ENCODE measurements around a stretch of chr4.

DNA sequence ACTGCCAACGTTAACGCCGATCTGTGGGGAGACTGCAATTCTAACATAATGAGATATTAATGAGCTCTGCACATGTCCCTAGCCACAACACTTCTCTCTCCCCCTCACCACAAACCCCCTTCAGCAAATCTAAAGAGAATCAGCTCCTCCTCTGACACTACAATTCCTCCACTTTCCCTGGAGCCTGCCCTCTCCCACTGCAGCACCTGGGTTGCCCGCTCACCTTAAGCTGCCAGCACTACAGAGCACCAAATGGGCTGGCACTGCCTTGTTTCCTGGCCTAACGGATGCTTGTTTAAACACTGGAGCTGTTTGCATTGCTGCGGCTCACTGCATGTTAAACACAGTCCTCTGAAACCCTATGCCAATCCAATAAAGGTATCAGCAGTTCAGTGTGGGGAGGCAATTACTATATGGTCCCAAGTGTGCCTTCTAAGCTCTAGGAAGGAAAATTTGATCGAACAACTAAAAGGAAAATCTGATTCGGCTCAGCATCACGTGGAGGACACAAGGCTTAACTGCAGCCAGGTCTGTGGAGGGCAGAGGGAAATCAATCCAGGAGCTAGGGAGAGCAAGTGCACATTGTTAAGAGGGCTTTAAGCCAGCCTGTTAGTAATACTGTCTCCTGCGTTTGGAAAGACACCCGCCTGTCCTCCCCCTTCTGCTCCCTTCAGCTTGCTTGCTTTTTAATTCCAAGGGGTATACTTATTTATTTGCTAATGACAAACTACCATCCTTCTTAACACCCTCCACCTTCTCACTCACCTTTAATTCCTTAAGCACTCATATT is 232.3 kb downstream of the MAML3 start:
- RRBS, 2 experiments: no CpG with 5 or more reads among the region's 11 CpGs
CAGE:
- cytosol, long polyA minus RNA: no peak
- cytosol, long polyA plus RNA: no peak
- long polyA plus RNA: no peak
- nucleus, long polyA minus RNA: no peak
- nucleus, long polyA plus RNA: no peak

GRCh38 chr4:140046809-140047811 is 106.9 kb downstream of the MAML3 start:
- RRBS, 2 experiments: no CpG with 5 or more reads among the region's 23 CpGs
CAGE:
- cytosol, long polyA minus RNA: no peak
- cytosol, long polyA plus RNA: no peak
- long polyA plus RNA: no peak
- nucleus, long polyA minus RNA: no peak
- nucleus, long polyA plus RNA: no peak

DNA sequence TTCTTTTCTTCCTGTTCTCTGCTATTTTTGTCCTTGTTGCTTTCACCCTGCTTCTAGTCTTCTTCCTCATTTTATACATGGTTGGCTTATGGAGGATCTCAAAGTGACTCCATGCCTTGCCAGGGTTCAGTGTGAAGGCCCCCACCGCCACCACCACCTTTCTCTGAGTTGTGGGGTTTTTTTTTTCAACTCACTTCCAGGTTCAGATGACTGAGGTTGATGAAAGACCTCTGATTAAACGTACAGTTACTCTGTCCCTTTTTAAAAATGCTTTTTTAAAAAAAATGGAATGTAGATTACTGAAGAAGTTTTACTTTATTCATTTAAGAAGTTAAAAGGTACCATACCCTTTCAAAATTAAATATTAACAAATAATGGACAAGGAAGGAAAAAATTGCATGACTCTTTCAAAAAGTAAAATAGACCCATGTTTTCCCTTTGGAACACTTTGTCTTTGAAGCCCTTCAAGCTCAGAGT is 96.2 kb downstream of the MAML3 start:
- RRBS, 2 experiments: no CpG with 5 or more reads among the region's 2 CpGs
CAGE:
- cytosol, long polyA minus RNA: no peak
- cytosol, long polyA plus RNA: no peak
- long polyA plus RNA: no peak
- nucleus, long polyA minus RNA: no peak
- nucleus, long polyA plus RNA: no peak

DNA sequence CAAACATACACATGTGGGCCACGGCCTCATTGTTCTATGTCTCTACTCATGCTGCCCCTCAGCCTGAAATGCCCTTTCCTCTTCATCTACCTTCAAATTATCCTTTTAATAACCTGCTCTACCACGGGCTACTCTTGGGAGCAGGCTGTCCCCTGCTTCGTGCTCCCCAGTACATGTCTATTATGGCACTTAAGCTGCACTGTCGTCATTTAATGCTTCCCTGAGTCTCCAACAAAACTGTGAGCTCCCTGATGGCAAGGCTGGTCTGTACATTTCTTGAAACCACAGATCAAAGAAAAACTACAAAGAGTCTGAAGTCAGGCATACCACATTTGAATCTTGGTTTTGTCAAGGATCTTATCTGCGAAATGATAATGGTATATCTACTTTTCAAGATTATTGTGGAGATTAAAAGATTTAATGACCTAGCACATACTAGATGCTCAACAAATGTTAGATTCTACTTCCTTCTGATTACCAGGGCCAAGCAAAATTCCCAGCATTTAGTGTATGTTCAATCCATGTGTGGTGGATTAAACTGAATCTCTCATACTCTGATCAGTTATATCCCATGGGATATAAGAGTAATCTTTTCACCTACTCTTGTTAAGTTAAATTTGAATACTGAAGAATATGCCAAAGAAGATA is 45.7 kb downstream of the MAML3 start:
- RRBS, 2 experiments: no CpG with 5 or more reads among the region's 5 CpGs
CAGE:
- cytosol, long polyA minus RNA: no peak
- cytosol, long polyA plus RNA: no peak
- long polyA plus RNA: no peak
- nucleus, long polyA minus RNA: no peak
- nucleus, long polyA plus RNA: no peak

DNA sequence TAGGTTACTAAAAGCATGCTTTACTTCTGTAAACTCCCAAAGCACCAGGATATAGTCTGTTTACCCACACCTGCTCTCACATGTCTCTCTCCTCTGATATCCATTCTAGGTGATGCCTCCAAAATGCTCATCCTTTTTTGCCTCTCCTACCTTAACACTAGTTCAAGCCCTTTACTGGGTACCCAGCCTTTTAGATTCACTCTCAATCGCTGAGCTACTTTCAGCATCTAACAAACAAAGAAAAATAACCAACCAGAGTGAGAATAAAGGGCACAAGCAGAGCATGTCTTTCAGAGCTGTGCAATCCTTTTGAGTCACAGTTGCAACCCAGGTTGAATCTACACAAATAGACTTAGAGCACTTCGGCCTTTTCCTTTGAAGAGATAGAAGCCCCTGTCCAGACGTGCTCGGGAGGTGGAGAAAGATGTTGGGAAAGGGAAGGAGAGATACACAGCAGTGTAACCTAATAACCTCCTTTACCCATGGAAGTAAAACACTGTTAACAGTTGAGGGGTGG is 9.2 kb downstream of the MAML3 start:
- RRBS, 2 experiments: no CpG with 5 or more reads among the region's 4 CpGs
CAGE:
- cytosol, long polyA minus RNA: no peak
- cytosol, long polyA plus RNA: no peak
- long polyA plus RNA: no peak
- nucleus, long polyA minus RNA: no peak
- nucleus, long polyA plus RNA: no peak

DNA sequence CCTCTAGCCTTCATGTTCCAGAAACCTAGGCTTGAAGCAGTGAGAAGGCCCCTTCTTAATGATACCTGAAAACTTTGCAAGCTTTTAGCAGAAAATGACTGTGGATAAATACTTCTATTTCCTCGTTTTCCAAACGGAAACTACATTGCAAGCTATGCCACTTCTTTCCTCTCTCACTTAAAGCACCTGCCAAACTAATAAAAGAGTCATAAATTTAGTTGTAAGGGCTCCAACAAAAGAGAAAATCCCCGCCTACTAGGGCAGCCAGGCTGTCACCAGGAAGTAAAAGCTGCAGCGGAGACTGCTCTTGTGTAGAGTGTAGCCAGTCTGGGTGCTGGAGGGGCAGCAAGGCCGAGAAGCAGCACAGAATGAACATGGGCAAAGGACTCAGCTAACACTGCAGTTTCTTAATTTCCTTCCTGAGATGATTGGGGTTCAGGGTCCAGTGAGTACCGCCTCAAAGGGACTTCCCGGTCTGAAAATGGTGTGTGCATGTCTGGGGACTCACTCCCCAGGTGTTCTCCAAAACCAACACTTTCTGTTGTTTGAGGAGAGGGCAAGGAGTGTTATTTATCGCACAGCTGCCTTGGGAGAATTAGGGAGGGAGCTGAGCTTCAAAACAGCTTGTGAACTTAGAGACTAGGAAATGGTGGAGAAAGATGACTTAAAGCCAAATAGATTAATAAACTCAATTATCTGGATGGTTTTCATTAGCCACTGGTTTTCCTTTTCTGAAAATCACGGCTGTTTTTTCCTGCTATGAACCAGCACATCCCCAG is 89.4 kb upstream of the MAML3 start:
- RRBS, 2 experiments: no CpG with 5 or more reads among the region's 9 CpGs
CAGE:
- cytosol, long polyA minus RNA: no peak
- cytosol, long polyA plus RNA: no peak
- long polyA plus RNA: no peak
- nucleus, long polyA minus RNA: no peak
- nucleus, long polyA plus RNA: no peak

DNA sequence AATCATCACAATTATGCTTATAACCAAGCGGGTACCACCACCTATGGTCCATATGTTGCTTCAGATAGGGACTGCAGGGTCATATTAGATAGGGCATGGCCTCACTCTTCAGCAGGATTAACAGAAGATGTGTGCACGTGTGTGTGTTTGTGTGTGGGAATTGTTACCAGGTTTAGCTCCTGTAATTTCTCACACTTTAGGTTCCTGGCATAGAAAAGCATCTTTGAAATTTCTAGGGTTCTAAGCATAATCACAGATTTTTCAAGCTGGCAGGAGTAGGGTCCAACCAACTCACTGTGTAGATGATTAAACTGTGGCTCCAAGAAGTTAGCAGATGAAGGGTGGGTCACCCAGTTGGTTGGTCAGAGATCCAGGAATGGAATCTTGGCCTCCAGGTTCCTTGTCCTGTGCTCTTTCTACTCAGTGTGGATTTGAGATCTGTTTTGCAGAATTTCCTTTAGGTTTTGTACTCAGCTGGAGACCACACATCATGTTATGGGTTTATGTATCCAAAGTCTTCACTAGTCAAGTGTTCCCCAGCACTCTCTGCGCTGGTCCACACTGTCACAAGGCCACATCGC is 90.3 kb upstream of the MAML3 start:
- RRBS, 2 experiments: no CpG with 5 or more reads among the region's 4 CpGs
CAGE:
- cytosol, long polyA minus RNA: no peak
- cytosol, long polyA plus RNA: no peak
- long polyA plus RNA: no peak
- nucleus, long polyA minus RNA: no peak
- nucleus, long polyA plus RNA: no peak

DNA sequence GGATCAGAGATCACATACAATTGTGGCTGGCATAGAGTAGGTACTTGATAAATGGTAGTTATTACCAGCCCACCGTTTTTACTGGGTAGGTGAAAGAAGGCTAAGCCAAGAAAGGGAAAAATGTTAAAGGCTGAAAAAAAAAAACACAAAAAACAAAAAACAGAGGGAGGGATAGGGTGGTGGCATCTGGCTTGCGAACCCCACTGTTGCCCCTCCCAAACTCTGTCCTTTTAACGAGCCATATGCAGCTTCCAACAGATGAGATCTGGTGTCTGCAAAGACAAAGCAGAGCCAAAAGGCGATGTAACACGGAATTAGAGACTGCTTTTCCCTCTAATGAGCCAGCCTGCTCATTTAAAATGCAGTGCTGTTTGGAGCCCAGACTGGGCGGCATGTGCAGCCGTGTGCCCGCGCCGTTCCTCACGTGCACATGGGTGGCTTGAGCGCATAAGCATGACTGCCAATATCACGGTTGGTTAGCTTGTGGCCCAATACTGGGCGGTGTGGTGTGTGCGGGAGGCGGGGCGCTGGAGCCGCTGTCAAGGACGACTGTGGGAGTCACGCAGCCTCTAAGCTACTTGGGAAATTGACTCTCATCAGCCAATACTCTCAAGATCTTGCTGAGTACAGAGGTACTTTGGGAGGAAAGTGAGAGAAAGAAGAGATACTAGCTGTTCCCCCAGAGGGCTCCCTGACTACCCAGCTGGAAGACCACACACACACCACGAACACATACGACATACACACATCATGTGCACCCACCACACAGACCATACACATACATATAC is 87.0 kb upstream of the SCOC start:
- RRBS, 2 experiments: no CpG with 5 or more reads among the region's 22 CpGs
CAGE:
- cytosol, long polyA minus RNA: no peak
- cytosol, long polyA plus RNA: no peak
- long polyA plus RNA: no peak
- nucleus, long polyA minus RNA: no peak
- nucleus, long polyA plus RNA: no peak

- RRBS, 2 experiments: 3% methylated on average over 9 of the region's 61 CpGs
CAGE:
- cytosol, long polyA minus RNA: no peak
- cytosol, long polyA plus RNA: no peak
- long polyA plus RNA: no peak
- nucleus, long polyA minus RNA: no peak
- nucleus, long polyA plus RNA: no peak
These were observed 652 bp downstream of the CLGN start for GRCh38 chr4:140426469-140427523.

DNA sequence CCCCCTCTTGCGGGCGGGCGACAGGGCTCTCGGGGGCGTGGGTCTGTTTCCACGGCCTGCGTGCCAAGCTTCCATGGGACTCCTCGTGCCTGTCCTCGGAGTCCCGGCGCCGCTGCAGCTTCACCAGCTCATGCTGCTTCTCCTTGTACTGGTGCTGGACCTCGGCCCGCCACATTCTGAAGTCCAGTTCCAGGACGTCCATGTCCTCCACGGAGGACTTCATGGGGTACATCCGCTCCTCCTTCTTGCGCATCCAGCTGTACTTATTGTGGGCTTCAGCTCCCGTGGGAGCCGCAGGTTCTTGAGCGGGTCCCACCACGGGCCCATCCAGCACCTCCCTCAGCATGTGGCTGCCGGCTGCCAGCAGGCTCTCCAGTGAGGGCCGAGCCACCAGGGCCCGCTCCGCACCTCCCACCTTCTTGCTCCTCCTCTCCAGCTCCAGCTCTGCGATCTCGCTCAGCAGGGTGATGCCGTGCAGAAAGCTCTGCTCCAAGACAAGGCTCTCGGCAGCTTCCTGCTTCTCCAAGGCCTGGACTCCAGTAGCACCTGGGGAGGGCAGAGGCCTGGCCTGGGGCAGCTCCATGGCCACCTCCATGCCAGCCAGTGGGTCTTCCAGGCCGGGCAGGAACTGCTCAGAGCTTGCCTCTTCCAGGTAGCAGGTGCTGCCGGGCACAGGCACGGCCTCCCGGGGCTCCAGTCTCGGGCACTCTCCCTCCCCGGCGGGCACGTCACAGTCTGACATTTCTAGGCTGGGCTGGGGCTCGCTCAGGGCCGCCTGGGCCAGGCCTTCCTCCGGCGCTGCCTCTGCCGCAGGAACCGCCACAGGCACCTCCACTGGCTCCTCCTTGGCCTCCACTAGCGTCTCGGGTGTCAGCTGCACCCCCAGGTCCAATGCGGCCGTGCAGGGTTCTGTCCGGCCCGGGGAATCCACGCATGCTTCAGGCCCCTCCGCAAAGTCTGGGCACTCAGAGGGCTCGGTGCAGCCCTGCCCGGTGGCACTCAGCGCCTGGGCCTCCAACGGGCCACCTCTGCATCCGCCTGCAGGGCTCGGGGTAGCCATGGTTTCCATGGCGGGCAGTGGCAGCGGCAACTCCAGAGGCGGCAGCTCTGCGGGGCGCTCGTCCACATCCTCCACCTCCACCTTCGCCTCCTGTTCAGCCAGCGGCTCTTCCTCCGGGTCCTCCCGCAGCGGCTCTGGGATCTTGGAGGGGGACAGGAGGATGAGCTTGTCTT is 74.5 kb upstream of the UCP1 start:
- RRBS, 2 experiments: 97 to 99% methylated on average over 8 to 9 of the region's 69 CpGs
CAGE:
- cytosol, long polyA minus RNA: no peak
- cytosol, long polyA plus RNA: no peak
- long polyA plus RNA: no peak
- nucleus, long polyA minus RNA: no peak
- nucleus, long polyA plus RNA: no peak

DNA sequence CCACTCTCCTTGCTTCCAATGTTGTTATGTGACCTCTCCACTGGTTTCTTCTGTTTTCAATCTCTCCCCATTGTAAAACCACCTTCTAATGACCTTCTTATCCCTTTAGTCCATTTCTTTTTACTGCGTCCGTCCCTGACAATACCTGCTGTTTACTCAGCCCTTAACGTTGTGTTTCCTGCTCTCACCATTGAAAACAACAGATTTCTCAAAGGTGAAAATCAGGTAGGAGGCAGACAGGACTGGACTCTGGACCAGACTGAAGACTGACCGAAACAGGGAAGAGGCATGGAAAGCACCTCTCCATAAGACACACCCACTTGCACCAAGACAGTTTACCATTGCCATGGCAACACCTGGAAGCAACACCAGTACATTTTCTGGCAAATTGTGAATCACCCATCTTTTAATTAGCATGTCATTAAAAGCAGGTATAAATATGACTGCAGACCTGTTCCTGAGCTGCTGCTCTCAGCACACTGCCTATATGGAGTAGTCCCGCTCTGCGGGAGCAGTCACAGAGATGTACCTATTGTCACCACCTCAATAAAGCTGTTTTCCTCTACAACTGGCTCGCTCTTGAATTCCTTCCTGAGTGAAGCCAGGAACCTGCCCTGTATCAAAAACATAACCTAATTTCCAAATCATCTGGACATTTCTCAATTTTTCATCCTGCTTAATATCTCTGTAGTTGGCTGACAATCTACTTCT is 117.1 kb downstream of the RNF150 start:
- RRBS, 2 experiments: no CpG with 5 or more reads among the region's 7 CpGs
CAGE:
- cytosol, long polyA minus RNA: no peak
- cytosol, long polyA plus RNA: no peak
- long polyA plus RNA: no peak
- nucleus, long polyA minus RNA: no peak
- nucleus, long polyA plus RNA: no peak

- RRBS, 2 experiments: no CpG with 5 or more reads among the region's 13 CpGs
CAGE:
- cytosol, long polyA minus RNA: no peak
- cytosol, long polyA plus RNA: no peak
- long polyA plus RNA: no peak
- nucleus, long polyA minus RNA: no peak
- nucleus, long polyA plus RNA: no peak
These were observed 20.5 kb downstream of the RNF150 start for GRCh38 chr4:141112473-141113426.

GRCh38 chr4:141229343-141229945 is 8.7 kb downstream of the ZNF330 start:
- RRBS, 2 experiments: no CpG with 5 or more reads among the region's 5 CpGs
CAGE:
- cytosol, long polyA minus RNA: no peak
- cytosol, long polyA plus RNA: no peak
- long polyA plus RNA: no peak
- nucleus, long polyA minus RNA: no peak
- nucleus, long polyA plus RNA: no peak

- RRBS, 2 experiments: no CpG with 5 or more reads among the region's 4 CpGs
CAGE:
- cytosol, long polyA minus RNA: no peak
- cytosol, long polyA plus RNA: no peak
- long polyA plus RNA: no peak
- nucleus, long polyA minus RNA: no peak
- nucleus, long polyA plus RNA: no peak
These were observed 454.7 kb downstream of the IL15 start for GRCh38 chr4:142091064-142091571.

DNA sequence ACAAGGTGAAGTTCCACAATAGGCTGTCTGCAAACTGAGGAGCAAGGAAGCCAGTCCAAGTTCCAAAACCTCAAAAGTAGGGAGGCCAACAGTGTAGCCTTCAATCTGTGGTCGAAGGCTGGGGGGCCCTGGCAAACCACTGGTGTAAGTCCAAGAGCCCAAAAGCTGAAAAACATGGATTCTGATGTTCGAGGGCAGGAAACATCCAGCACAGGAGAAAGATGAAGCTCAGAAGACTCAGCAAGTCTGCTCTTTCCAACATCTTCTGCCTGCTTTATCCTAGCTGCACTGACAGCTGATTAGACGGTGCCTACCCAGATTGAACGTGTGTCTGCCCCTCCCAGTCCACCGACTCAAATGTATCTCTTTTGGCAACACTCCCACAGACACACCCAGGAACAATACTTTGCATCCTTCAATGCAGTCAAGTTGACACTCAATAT is 285.6 kb downstream of the INPP4B start:
- RRBS, 2 experiments: no CpG with 5 or more reads among the region's 5 CpGs
CAGE:
- cytosol, long polyA minus RNA: no peak
- cytosol, long polyA plus RNA: no peak
- long polyA plus RNA: no peak
- nucleus, long polyA minus RNA: no peak
- nucleus, long polyA plus RNA: no peak

DNA sequence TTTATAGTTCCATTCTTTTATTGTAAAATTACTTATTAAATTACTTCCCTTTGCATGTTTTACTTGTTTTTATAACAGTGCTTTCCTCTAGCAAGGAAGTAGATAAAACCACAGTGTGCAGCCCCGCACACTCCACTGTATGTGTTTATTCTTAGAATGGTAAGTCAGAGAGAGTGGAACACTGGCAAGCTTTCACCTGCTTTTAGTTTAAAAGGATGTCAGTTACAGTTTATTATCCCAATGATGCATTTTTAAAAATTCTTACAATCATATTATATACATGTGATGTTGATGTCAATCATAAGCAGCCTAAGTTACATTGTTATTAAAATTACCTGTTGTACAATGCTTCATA is 149.3 kb downstream of the INPP4B start:
- RRBS, 2 experiments: no CpG with 5 or more reads among the region's 1 CpG
CAGE:
- cytosol, long polyA minus RNA: no peak
- cytosol, long polyA plus RNA: no peak
- long polyA plus RNA: no peak
- nucleus, long polyA minus RNA: no peak
- nucleus, long polyA plus RNA: no peak

DNA sequence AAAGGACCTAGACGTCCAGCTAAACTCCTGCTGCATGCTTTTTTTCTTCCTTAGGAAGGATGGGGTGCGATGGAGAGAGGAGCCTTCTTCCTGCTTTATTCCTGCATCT is 695 bp downstream of the GAB1 start:
- RRBS, 2 experiments: no CpG with 5 or more reads among the region's 2 CpGs
CAGE:
- cytosol, long polyA minus RNA: no peak
- cytosol, long polyA plus RNA: no peak
- long polyA plus RNA: no peak
- nucleus, long polyA minus RNA: no peak
- nucleus, long polyA plus RNA: no peak

DNA sequence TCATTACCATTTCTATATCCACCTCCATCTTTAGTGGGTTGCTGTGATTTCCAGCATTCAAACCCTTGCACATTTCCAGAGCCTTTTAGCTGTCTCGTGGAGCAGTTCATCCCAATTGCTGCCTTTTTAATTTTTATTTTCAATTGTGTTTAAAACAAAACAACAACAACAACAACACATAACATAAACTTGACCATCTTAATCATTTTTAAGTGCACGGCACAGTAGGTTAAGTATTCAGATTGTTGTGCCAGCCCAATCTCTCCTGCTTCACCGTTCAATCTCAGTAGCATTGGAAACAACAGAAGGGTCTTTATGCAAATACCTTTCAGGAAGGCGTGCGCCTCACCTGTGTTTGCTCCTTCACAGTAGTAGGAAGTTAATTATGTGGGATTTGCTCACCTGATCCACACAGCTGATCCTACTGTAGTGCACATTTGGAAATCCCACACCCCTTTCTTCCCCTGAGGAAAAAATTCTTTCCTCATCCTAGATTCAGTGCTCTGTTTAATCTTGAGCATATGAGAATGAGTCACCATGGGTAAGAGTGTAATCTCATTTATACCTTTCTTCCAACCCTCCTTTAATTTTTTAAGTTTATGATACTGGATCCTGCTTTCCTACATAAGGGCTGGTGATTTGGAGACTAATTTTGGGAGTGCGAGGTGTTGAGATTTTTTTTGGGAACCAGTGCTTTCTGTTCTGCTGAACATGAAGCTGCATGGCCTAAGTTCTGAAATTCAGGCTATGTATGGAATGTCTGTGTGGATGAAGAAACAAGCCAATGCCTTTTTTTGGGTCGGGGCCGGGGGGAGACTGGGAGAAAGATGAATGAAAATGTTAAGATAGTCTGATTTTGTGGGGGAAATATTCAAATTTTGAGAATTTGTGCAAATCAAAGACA is 18.9 kb downstream of the GAB1 start:
- RRBS, 2 experiments: no CpG with 5 or more reads among the region's 8 CpGs
CAGE:
- cytosol, long polyA minus RNA: no peak
- cytosol, long polyA plus RNA: no peak
- long polyA plus RNA: no peak
- nucleus, long polyA minus RNA: no peak
- nucleus, long polyA plus RNA: no peak

GRCh38 chr4:143512843-143513177 is 692 bp upstream of the SMARCA5 start:
- RRBS, 2 experiments: no CpG with 5 or more reads among the region's 12 CpGs
CAGE:
- cytosol, long polyA minus RNA: no peak
- cytosol, long polyA plus RNA: no peak
- long polyA plus RNA: no peak
- nucleus, long polyA minus RNA: no peak
- nucleus, long polyA plus RNA: no peak

DNA sequence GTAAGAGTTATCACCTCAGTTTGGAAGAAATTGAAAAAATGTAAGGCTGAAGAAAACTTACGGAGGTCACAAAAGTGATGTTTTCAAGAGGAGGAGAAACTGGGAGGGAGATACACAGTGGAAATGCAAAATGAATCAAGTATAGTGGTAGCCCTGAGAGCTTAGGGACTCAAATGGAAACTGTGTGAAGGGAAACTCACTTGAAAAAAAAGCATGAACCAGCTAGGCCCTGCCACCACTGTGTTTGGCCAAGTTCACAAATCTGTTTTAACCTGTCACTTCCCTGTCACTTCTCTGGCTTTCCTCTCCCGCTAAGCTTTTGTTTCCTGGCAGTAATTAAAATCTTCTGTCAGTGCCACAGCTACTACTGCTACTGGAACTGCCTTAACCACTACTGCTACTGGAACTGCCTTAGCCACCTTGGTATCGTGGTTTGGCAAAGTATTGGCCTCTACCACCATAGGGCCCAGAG is 41.3 kb downstream of the SMARCA5 start:
- RRBS, 2 experiments: no CpG with 5 or more reads among the region's 3 CpGs
CAGE:
- cytosol, long polyA minus RNA: no peak
- cytosol, long polyA plus RNA: no peak
- long polyA plus RNA: no peak
- nucleus, long polyA minus RNA: no peak
- nucleus, long polyA plus RNA: no peak

All from HepG2 (cell line).